Aortic smooth muscle cell (primary cell): ENCODE results near the genes ALDH1A1 and TRPM6.

- RRBS: no CpG with 5 or more reads among the region's 4 CpGs
Measured at GRCh38 chr9:72947903-72948627, 4.8 kb downstream of the ALDH1A1 start.

- RRBS: no CpG with 5 or more reads among the region's 10 CpGs
Measured at GRCh38 chr9:72952762-72953495, at the start of gene ALDH1A1. TSS of gene ALDH1A1 (minus strand) at chr9:72953053.

- RRBS: no CpG with 5 or more reads among the region's 10 CpGs
Measured at GRCh38 chr9:72997182-72998261, 44.7 kb upstream of the ALDH1A1 start.

GRCh38 chr9:73131816-73132965 is 19.5 kb upstream of the ANXA1 start:
- RRBS: no CpG with 5 or more reads among the region's 19 CpGs

- RRBS: no CpG with 5 or more reads among the region's 13 CpGs
Measured at GRCh38 chr9:74424525-74424724, 72.7 kb upstream of the RORB start.

DNA sequence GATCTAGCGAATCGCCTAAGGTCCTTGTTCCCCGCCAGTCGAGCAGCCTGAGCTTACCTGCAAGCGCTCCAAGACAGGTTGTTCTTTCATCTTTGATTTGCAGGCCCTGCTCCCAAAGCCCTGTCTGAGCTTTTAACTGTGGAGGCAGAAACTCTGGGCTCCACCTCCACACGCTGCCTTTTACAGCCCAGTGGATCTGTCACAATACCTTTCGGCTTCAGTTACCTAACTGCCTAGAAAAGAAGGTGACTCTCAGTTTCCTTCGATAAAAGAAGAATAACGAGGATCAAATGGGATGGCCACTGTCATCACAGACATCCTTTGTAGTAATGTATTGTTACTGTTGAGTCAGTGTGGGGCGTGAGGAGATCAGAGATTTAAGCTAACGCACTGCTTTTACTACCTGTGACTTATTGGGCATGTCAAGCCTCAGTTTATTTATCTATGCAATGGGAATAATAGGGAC is at the start of gene TRPM6:
Gene TRPM6 (minus strand): TSS at position 155 of the 466 bp plus-strand sequence.
- RRBS: no CpG with 5 or more reads among the region's 11 CpGs

DNA sequence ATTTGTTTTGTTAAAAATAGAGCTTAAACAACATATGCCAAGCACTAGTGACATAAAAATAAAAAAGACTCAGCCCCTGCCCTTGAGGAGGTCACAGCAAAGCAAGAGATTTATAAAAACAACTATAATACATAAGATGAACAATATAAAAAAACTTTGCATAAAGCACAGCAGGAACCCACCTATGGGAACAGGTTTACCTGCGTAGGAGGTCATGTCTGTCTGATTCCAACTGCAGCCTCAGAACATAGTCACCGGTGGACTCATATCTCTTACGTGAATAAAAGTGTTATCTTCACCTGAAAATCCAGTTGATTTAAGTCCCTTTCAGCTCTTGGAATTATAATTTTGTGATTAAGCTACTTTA is 1.3 kb downstream of the CARNMT1 start:
- RRBS: no CpG with 5 or more reads among the region's 3 CpGs

DNA sequence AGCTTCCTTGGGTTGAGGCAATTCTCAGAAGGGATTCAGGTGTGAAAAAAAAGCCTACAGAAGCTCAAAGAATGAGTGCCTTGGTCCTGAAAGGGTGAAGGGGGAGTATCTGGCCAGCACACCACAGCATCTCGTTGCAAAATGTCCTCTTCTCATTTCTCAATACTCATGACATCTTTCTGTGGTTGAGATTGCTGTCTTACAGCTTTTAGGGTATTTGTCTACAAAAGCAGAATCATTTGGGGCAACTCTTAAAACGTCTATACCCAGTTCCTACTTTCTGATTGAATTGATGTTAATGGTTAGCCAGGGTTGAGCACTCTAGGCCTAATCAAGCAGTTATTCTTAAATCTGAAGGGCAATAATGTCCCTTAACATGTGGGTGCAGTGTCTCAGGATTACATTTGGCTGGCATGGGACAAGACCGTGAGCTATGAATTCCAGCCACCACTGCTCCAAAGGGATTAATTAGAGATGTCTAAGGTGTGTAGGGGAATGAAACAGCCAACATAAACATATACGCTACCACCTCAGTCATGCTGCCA is 21.2 kb upstream of the PCSK5 start:
- RRBS: no CpG with 5 or more reads among the region's 4 CpGs

DNA sequence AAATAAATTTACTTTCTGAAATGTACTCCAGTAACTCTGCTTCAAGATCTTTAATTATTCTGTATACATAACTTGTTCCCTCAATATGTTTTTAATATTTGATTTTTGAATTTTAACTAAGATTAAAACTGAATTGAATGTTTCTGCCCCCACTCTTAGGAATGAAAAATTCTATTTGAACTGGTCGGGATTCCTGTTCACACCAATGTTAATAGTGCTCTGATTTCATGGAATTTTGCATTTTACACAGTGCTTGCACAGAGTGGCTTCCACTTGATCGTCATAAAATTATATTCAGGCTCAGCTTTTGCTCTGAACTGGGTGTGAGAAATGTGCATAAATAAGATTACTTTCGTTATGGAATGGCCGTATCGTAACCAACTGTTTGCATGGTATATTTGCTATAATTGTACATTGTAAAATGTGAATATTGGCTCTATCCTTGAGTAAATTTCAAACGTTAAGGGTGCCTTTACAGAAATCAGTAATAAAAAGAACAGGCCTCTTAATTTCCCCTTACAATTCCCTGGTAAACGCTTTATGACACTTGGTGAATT is 240.9 kb downstream of the RFK start:
- RRBS: no CpG with 5 or more reads among the region's 7 CpGs

GRCh38 chr9:76385952-76386334 is 8.3 kb downstream of the RFK start:
- RRBS: no CpG with 5 or more reads among the region's 1 CpG

DNA sequence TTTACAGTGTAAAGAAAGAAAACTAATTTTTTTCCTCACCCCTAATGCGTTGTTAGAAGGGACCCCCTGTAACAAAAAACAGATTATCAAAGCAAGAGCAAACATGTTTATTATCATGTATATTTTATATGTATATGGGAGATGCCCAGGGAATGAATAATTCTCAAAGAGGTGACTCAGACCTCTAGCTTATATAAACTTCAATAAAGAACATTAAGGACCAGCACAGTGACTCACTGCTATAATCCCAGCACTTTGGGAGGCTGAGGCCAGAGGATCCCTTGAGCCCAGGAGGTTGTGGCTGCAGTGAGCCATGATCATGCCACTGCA is 7.3 kb upstream of the RFK start:
- RRBS: no CpG with 5 or more reads among the region's 1 CpG

GRCh38 chr9:76472810-76473450 is 13.9 kb downstream of the GCNT1 start:
- RRBS: no CpG with 5 or more reads among the region's 8 CpGs

DNA sequence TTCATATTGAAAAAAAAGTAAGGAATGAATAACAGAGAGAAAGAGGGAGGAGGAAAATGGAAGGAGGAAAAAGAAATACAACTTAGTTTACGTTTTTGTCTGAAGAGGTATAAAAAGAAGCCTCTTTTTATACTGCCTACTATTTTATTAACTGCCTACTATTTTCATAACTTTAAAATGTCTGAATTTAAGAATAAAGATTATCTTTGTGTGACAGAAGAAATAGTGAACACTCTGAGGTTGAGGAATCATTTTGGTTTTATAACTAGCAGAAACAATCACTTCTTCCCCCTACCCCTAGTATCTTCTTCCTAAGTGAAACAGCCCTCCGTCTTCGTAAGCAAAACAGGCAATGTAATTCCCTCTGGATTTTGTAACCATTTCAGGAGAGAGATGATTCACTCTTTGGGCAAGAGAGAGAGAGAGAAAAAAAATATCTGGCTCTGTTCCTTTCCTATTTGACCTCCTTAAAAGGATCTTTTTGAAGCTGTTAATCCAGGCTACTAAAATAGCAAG is 70.5 kb downstream of the PRUNE2 start:
- RRBS: no CpG with 5 or more reads among the region's 3 CpGs

GRCh38 chr9:77901121-77902132 is 130.2 kb downstream of the GNAQ start:
- RRBS: no CpG with 5 or more reads among the region's 6 CpGs

- RRBS: no CpG with 5 or more reads among the region's 3 CpGs
Measured at GRCh38 chr9:77989337-77990136, 42.1 kb downstream of the GNAQ start.

DNA sequence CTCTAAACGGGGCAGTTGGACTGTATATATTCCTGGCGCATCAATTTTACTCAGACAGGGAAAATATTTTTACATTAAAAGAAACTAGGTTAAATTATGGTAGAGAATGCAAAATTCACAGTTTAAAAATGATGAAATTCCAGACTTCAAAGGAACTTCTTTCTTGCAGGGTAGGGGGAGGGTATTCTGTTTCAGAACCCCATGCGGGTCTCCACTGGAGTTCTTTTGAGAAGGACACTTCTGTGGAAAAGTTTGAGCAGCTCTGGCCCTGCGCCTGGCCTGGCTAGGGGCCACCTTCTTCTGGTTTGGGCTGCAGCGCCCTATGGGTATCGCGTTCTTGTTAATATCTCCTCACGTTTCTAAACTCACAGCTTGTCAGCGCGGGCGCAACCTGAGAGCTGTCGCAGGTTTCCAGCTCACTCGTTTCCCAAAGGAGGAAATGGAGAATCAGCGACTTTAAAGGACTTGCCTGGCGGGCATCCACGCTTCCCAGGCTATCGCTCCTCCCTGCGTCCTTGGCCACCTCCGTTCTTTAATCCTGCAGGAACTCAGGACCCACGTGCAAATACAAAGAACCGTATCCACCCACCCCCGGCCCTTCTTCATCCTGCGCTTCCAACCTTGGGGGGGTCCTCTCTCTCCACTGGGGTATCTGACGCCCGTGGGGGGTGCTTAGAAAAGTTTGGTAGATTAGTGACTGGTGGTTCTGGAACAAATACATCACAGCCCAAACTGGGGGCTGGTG is 788 bp upstream of the PSAT1 start:
- RRBS: no CpG with 5 or more reads among the region's 25 CpGs

GRCh38 chr9:79574119-79574330 is 2.3 kb downstream of the TLE4 start:
- RRBS: no CpG with 5 or more reads among the region's 4 CpGs

DNA sequence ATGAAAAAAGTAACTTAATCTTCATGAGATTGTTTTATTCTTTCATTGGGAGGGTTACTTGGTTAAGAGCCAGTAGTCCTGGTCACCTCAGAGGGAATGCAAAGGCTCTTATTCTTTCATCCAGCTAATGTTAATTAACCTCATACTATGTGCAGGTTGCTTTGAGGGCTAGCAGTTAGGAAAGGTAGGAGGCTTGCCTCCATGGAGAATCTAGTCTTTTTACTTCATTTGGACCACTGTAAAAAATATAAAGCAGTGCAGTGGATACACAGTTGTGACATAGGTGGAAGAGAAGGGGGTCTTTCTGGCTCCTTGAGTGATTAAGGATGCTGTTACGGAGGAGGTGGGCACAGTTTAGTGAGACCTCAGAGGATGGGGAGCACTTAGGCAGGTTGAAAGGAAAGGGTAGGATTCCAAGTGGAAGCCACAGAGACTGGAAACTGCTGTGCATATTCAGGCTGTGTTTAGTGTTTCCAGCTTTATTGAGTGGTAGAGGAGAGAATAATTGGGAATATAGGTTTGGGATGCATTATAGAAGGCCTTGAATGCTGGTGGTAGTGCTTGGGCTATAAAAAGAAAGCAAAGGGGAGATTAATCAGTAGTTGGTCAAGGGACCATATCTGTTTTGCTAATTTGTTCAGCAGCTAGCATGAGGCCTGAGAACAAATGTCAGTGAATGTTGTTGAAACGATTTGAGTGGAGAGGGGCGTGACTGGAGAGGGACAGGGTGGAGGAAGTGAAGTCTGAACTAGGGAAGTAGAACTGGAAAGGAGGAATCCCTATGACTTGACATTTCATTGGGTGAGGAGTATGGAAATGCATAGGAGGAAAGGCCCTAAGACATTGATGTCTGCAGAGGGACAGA is 19.4 kb downstream of the TLE4 start:
- RRBS: no CpG with 5 or more reads among the region's 3 CpGs

GRCh38 chr9:79671544-79671903 is 99.8 kb downstream of the TLE4 start:
- RRBS: no CpG with 5 or more reads among the region's 2 CpGs